SUDHL5 (cell line): ENCODE results near the genes LCE1E, S100A14 and S100A13.

DNA sequence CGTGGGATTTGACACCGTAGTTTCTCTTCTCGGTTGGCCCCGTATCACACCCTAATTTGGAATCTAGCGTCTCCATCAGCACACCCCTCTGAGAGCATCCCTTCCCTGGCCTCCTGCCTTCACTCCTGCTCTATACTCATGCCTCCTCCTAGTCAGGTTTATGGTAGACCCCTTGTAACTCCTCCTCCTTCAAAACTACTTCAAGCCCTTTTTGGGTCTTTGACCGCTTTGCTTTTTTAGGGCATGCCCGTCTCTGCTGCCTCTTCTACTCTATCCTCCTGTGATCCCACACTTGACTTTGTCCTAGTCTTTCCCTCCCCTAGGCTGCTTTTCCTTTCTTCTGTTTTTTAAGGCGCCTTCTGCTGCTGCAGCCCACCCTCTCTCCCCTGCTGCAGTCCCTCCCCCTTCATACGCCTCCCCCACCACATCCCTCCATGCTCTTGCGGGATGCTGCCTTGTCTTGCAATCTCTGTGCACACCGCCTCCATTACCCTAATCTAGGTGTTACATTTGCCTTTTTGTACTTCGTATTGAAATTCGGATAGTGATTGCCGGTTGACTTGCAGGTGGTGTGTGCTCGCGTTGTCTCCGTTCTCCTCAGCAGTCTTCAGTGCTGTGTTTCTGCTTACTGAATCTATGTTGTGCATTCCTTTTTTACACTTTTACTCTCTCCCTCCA, 1.5 kb downstream of the SNX27 start:
- PRO-cap, result no peak

GRCh38 chr1:151778534-151779147, 11.7 kb downstream of the TDRKH start:
- PRO-cap, result no peak

DNA sequence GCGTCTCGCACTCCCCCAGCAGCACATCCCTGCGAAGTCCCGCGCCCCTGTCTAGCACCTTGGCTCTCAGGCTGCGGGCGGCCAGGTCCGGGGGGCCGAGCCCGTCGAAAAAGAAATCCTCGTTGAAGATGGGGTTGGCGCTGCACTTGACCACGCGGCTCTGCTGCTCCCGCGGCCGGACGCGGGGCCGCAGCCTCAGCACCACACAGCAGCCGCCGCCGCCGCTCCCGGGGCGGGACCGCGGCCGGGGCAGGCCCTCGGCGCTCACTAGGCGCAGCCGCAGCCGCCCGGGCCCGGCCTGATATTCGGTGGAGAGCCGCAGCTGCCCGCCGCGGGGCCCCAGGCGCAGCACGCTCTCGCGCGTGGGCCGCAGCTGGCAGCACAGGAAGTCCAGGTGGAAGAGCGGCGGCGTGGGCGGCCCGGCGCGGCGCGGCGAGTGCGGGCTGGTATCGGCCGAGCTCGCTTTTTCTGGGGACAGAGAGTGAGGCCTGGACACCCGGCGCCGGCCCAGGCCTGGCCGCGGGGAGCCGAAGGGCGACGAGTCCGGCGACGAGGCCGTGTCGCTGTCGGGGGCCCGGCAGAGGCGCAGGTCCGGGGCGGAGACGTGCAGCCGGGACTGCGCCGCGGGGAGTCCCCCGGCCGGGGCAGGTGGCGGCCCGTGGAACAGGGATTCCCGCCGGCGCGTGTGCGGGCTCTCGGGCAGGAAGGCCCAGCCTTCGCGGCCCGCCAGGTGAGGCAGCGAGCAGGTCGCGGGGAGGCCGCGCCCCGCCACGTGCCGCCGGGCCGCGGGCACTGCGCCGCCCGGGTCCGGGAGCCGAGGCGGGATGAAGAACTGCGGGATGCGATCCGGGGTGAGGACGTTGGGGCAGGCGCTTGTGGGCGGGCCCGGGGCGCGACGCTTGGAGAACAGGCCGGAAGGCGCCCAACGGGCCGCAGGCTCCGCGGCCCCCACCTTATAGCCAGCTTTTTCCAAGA, 1.3 kb downstream of the C2CD4D start:
- PRO-cap, result no peak

GRCh38 chr1:151945532-151946194, 36.4 kb upstream of the THEM4 start:
- PRO-cap, result no peak

- PRO-cap, result no peak
Observed at GRCh38 chr1:151988215-151988575, 5.5 kb downstream of the S100A10 start.

DNA sequence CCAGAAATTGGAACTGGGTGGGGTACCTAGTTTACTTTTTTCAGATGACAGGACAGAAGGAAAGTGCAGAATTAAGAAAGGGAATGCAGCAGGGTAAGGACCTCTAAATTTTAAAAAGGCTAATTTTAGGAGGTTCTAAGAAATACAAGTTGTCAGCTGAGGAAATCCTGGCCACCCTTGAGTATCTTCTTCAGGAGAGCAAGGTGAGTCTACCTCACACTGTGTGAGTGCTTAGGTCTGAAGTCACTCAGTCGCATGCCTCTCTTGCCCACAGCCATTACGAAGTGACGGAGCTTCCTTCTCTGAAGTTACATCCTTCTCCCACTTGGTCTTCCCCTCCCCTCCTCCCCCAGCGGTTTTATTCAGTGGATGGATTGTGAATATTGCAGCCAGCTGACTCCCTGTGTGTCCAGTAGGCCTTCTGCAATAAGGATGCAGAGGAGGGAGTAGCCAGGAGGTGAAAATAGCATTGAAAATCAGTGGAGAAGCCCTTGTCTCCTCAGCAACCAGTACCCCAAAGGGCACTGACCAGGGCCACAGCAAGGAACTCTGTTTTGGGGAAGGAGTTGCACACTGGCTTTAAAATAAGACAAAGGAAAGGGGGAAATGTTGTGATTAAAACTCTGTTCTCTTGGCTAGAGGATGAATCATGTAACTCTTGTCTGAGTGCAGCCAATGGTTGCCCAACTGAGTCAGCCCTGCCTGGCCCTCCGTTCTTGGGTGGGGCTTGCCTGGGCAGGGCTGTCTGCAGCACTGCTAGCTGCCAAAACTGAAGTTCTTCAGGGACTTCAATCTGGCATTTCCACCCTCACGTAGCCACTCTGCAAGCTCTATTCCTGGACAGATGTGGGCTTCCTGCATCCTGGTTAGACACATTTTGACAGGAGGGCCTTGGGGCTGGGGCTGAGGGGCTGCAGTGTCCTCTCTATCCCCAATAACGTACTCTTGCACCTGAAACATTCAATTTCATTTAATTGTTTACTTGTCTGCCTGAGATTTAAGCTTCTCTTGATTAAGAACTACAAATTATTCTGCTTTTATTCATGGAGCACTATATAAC, 4.3 kb downstream of the S100A10 start:
- PRO-cap, result no peak

DNA sequence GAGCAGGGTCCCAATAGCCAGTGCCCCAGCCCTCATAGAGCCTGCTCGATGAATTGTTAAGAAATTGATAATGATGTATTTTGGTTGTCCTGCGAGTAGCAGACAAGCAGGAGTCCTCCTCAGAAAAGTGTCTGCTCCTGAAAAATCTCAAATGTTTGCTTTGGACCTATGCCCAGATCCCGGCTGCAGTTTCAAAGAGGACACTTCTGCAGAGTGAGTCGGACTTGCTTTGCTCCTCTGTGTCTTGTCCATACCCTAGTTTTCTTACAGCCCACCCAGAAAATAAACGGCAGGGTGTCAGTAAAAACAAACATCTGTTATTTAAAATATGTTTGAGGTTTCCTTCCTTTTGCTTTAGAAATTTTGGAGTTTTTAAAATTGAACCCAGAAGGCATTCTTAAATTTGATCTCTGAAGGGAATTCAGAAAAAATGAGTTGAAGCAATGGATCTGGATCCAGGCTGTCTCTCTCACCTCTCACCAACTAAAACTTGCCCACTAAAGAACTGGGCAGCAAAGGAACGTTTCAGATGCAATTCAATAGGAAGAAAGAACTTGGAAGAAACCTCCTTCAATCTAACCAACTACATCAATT, 2.7 kb downstream of the S100A10 start:
- PRO-cap, result no peak

DNA sequence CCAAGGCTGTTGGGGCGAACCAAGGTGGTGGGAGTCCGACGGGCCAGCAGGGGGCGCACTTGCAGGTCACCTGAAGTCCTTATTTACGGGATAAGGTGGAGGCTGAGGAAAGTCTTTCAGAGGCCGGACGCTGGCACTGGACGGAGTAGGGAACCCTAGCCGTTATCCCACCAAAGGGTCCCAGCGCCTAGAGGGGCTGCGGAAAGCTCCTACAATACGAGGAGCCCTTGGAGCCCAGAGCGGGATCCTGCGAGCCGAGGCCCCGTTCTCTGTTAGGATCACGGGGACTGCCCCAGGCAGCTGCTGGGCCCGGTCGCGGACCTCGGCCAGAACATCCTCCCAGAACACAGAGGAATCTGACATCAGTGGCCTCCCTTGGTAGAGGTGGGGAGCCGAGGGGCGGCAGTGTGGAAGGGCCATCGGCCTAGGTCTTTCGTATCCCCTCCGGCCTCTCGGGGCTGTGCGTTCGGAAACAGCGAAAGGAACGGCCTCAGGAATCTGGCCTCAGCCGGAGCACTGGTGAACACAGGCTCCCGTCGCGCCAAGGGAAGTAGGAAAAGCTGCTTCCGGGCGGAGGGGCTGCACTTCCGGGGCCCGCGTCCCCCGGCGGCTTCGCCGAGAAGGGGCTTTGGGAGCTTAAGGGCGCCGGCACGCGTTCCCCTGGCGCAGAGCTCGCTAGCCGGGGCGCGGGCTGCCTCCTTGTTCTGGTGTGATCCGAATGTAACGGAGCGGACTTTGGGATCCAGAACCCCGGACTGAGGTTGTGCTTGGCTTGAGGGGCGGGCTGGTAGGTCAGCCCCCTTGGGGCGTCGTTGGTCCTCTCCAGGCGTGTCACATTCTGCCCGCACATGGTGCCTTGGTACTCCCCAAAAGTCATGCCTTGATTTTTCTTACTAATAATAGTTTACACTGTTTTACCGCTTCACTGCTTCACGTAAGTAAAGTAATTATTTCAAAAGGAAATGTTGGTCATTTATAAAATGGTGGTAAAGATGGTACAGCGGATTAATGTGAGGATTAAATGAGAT, 30.0 kb upstream of the RPTN start:
- PRO-cap, result no peak

- PRO-cap, result no peak
Observed at GRCh38 chr1:152189750-152190189, 30.7 kb upstream of the RPTN start.

DNA sequence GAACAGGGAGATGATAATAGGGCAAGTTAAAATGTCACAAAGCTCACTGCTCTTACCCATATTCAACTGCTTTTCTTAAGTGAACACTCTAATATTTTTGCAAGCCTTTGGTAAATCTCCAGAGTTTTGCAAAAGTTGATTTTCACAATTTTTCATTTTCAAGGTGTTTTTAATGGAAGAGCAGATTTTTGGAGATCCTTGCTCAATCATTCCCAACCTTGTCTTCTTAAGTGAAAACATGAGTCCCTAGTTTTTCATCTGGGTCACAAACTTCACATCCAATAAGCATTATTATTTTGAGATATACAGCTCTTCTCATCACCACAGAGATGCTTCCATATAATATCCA, 4.0 kb upstream of the LCE3E start:
- PRO-cap, result no peak

GRCh38 chr1:152721459-152721669, 2.0 kb downstream of the C1orf68 start:
- PRO-cap, result no peak

DNA sequence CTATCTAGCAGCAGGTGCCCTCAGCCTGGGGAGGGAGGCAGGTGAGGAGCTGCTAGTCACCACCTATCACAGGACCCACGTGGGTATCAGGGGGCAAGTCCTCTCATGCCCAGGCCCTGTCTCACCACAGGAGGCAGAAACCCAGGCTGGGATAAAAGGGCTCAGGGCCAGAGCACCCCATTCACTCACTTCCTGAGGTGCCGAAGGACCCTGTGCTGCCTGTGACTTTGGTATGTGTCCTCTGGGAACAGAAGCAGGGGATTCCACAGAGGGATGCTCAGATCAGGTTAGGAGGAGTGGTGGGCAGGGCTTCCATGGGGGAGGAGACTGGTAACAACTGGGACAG, at the start of gene LCE1E:
TSS of gene LCE1E (plus strand) at position 180 of the 346 bp plus-strand sequence.
- PRO-cap, result no peak

GRCh38 chr1:153119085-153119809, 5.9 kb upstream of the SPRR2F start:
- PRO-cap, result no peak

DNA sequence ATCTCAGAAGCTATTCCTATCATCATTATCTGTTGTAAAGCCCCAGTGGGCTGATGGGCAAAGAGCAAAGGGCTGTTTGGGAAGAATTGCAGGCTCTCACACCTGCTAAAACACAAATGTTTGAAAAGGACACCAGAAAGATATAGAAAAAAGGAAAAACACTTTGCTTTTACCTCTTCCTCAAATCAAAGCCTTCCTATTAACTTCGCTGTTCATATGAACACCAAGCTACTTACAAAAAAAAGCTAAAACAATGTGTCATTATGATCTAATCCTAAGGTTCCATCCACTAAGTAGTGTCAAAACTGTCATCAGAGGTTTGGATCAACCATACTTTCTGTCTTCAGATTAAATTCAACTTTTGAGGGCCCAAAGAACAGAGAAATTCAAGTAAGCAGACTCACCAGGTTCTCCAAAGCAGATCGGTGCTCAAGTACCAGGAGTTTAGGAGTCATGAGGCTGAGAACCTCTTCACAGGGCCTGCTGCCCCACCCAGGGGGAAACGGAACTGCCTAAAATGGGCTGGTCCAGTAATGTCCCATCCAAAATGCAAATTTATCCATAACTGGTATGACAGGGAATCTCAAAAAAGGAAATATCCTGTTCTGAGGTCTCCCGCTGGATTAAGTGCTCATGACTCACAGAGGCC, 9.5 kb downstream of the SPRR2G start:
- PRO-cap, result no peak

GRCh38 chr1:153488579-153488876, 28.1 kb upstream of the S100A7 start:
- PRO-cap, result no peak

DNA sequence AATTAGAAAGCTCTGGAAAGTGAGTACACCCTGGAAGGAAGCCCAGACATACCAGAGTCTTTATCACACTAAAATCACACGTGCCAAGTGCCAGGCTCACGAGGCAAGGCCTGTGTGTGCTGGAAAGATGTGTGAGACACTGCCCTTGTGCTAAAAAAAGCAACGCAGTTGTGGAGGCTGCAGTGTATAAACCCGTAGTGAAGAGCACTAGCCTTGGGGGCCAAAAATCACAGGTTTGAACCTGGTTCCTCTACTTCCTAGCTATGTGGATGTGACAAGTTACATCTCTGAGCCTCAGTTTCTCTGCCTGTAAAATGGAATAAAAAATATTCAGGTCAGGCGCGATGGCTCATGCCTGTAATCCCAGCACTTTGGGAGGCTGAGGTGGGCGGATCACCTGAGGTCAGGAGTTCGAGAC, 28.4 kb upstream of the S100A7 start:
- PRO-cap, result no peak

DNA sequence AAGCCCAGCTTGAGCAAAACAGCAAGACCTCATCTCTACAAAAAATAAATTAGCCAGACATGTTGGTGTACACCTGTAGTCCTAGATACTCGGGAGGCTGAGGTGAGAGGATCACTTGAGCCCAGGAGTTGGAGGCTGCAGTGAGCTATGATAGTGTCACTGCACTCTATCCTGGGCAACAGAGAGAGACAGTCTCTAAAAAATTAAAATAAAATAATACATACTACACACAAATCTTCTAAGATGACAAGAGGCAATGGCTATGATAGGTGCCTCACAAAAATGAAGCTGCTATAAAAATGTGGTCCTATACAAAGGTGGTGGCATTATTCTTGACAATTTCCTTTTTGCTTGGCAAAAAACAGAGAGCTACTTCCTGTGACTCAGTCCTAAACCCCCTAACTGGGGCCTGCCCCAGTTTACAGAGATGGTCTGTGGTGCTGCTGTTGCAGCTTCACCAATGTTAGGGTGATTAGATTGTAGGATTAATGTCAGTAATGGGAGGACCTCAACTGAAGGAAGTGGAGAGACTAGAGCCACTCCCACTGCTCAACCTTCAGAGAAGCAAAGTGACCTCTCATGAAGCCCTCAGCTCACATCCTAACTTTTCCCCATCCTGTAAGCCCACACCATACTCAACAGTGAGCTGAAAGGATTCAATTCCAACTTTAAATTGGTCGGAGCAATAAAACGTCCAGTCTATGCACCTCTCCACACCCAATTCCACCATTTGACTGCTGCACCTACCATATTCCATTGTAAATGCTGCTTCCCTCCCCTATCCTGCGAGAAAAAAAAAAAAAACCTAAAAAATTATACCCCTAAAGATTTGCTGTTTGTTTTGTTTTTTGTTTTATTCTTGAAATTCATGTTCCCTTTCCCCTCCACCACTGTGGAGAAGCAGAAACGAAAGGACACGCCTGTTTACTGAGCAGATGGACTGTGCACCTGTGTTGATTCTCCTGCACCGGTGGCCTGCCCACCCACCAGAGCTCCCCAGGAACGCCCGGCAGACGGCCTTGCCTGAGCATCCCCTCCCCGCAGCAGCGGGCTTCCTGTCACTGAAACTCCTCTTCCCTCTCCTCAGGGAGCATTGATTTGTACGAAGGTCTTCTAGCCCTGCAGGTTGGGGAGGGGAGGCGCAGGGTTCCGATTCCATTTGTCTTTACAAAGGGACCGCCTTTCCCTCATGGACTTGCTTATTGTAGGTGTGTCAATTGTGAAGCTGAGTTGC, 3.5 kb downstream of the S100A6 start:
- PRO-cap, result no peak

GRCh38 chr1:153616067-153617067, at the start of gene S100A14:
Gene S100A14, minus strand, starts transcription at chr1:153616325.
- PRO-cap, result no peak

- PRO-cap, result no peak
Observed at GRCh38 chr1:153626863-153627769, at the start of gene S100A13. Gene S100A13, minus strand, starts transcription at chr1:153627505.

GRCh38 chr1:153645248-153646374, 11.7 kb downstream of the CHTOP start:
- PRO-cap, result no peak